ENCODE measurements around a stretch of chr21.

DNA sequence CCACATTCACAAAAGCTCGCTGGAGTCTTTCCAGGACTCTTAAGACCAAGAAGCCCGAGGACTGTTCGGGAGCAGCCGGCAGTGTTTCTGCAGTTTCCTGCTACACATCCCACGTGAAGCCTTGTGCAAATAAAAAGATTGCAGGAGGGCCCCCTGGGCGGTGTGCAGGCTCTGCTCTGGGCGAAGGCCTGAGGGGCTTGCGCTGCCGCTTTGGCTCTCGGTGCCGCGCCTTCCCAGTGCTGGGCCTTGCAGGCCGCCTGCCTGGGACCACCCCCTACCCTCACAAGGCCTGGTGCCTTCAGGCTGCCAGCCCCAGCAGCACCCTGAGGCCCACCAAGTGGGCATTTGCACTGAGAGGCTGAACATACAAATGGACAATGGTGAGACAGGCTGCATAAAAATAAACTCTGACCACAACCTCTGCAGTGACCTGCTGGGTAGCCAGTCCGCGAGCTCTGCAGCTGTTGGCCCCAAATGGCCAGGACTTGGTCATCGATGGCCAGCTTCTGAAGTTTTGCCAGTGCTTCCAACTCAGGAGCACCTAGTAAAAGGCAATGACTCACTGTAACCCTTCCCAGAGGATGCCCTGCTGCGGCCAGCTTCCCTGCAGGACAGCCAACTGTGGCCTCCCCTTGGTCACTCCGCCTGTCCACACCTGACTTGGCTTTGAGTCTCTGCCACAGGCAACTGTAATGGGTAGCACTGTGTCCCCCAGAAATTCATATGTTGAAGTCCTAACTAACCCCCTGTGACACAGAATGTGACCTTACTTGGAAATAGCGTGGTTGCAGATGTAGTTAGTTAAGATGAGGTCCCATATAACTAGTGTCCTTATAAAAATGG lies 185.3 kb downstream of the DYRK1A start:
- PRO-cap, 2 experiments = no peak in any of the 2 experiments

GRCh38 chr21:37563040-37563276 lies 196.4 kb downstream of the DYRK1A start:
- PRO-cap, 2 experiments = no peak in any of the 2 experiments

GRCh38 chr21:37593027-37593348 lies 226.4 kb downstream of the DYRK1A start:
- PRO-cap, 2 experiments = no peak in any of the 2 experiments

DNA sequence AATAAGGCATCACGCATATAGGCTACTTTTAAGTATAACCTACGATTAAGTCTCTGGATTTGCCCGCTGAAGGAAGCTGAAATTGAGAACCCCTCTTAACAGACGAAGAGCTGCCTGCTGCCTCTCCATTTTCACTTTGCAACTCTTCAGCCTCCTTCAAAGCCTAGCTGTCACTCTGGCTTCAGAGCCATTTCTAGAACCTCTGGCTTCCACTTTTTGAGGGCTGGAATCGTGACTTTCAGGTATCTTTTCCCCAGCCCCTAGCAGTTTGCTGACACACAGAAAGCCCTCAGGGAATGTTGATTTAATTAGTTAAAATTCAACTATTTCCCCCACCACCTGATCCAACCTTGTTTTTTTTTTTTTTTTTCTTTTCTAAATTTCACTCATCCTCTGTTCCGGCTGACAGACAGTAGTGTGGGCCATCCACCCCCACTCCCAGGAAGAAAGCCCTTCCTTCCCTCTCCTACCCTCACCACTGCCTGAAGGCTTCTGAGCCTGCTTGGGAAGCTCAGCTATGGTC lies 29.6 kb downstream of the KCNJ6 start:
- PRO-cap, 2 experiments = no peak in any of the 2 experiments

GRCh38 chr21:38219252-38219455 lies 37.6 kb upstream of the KCNJ15 start:
- PRO-cap, 2 experiments = no peak in any of the 2 experiments

DNA sequence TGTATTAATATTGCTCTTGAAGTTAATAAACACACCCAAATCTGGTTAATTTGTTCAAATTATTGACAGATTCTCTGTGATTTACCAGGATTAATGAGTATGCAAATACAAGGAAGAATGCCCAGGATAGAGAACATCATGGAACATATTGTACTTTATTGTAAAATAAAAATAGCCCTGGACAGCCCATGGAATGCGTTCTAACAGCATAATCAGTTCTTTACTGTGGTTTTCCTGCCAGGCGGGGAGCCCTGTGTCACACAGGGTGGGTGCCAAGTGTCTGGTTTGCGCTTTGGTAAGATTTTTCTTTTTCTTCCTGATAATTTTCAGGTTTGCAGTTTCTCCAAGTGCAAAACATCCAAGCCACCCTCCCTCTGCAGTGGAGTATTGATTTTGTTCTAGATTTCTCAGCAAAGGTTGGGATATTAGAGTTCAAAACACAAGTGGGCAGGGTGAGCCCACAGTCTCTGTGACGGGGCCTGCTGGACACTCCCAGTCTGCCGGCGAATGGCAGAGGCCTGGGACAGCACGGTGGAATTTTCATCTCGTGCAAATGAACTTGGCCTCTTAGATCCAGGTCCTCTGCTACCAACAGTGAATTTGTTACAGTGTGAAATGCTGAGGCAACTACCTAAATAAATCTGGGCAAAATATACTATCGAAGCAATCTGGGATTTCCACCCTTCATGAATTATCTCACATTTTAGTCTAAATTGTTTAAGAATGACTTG lies 15.7 kb upstream of the KCNJ15 start:
- PRO-cap, 2 experiments = no peak in any of the 2 experiments

- PRO-cap, 2 experiments = no peak in any of the 2 experiments
Observed at GRCh38 chr21:38474012-38474687, 24.1 kb downstream of the ERG start.

GRCh38 chr21:38488958-38489150 lies 9.4 kb downstream of the ERG start:
- PRO-cap, 2 experiments = no peak in any of the 2 experiments

- PRO-cap, 2 experiments = no peak in any of the 2 experiments
Observed at GRCh38 chr21:38491495-38492497, 6.5 kb downstream of the ERG start.

DNA sequence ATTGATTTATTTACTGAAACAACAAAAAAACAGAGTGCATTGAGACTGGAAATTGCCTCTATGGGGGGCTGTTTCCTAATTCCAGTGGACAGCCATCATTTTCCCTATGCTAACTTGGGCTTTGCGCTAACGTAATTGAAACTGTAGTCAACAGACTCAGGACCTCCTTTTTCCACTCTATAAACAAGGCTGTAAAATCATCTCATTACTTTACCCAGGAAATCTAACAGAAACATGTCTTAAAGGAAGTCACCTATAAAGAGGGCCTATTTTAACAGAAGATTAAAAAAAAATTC lies 2.1 kb downstream of the ERG start:
- PRO-cap, 2 experiments = no peak in any of the 2 experiments

GRCh38 chr21:38499713-38500403 lies 1.6 kb upstream of the ERG start:
- PRO-cap, 2 experiments = no peak in any of the 2 experiments

DNA sequence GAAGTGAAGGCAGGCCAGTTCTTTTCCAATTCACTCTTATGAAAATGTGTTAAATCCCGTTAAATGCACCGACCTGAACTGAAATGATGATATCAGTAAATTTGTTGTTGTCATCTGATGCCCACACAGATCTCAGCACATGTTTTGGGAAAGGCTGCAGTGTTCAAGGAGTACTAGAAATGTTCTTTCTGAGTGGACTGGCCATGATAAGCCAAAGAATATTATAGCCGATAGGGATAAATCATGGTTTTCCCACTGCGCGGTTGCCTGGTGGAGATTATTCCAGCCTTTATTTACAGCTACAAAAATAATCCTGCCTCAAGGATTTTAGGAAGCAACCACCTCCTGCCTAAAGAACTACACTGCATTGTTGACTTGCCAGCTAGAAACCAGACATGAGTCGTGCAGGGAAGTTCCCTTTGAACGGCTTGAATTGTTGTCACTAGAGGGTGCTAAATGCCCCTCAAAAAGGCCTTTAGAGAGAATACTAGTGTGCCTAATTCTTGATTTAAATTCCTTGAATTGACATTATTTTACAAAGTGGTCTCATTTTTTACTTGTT lies 7.2 kb upstream of the ERG start:
- PRO-cap, 2 experiments = no peak in any of the 2 experiments

DNA sequence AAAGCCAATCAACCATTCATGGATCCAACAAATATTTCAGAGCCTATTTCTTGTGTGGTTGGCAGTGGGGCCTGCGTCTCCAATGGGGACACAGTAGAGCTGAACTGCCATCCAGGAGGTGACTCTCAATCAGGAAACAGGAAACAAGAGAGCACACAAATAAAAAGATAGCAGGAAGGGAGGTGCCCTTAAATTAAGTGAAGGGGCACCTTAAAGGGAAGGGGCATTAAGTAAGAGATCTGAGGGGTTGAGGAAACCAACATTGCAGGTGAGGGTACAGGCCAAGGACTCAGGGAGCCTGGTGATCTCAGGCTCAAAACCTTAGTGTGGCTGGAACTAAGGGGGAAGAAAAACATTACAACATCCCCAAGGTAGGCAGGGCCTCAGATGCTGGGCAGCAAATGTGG lies 64.2 kb upstream of the ETS2 start:
- PRO-cap, 2 experiments = no peak in any of the 2 experiments

- PRO-cap, 2 experiments = no peak in any of the 2 experiments
Observed at GRCh38 chr21:38790011-38790376, 15.7 kb upstream of the ETS2 start.

- PRO-cap, 2 experiments = no peak in any of the 2 experiments
Observed at GRCh38 chr21:38794891-38795309, 10.8 kb upstream of the ETS2 start.

GRCh38 chr21:38809093-38809920 lies 3.6 kb downstream of the ETS2 start:
- PRO-cap, 2 experiments = no peak in any of the 2 experiments

DNA sequence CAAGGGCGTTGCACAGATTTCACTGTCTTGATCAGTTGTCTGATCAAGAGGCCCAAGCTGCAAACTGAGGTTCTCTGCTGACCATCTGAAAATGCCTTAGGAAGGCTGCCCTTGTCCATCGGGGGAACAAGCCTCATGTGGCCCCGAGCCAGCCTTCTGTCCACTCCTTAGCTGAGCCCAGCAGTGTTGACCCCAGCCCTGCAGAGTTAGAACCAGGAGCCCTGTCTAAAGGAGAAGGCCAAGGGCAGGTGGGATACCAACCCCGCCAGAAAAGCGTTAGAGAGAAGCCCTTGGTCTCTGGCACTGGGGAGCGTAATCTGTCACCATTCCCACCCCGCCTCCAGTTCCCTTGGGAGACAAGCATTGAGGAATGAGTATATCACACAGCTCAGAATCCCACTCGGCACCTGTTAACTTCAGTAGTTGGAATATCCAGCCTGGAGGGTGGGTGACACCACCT lies 16.2 kb downstream of the ETS2 start:
- PRO-cap, 2 experiments = no peak in any of the 2 experiments

DNA sequence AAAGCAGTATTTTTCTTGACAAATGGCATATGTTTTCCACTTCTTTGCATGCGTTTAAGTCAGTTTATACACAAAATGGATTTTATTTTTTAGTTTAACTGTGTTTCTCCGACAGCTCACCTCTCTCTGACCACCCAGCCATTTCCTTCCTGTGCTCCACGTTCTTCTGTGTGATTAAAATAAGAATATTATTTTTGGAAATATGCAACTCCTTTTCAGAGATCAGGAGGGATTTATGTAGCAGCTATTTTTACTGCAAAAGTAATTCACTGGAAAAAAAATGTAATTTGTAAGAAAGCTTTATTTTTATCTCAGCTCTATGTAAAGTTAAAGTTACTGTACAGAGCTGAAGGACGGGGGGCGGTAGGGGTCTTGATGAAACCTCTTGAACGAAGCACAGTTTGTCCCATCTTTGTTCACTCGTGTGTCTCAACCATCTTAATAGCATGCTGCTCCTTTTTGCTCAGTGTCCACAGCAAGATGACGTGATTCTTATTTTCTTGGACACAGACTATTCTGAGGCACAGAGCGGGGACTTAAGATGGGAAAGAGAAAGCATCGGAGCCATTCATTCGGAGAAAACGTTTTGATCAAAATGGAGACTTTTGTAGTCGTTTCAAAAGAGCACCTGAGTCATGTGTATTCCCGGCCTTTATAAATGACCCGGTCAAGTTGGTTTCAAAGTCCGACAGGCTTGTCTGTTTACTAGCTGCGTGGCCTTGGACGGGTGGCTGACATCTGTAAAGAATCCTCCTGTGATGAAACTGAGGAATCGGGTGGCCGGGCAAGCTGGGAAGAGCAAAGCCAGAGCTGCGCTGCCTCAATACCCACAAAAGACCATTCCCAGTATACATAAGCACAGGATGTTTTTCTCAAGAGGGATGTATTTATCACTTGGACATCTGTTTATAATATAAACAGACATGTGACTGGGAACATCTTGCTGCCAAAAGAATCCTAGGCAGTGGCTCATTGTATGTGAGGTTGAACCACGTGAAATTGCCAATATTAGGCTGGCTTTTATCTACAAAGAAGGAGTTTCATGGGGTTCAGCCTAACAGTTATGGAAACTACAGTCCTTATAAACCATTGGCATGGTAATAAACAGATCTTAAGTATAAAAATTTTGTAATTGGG lies 18.4 kb downstream of the ETS2 start:
- PRO-cap, 2 experiments = no peak in any of the 2 experiments

DNA sequence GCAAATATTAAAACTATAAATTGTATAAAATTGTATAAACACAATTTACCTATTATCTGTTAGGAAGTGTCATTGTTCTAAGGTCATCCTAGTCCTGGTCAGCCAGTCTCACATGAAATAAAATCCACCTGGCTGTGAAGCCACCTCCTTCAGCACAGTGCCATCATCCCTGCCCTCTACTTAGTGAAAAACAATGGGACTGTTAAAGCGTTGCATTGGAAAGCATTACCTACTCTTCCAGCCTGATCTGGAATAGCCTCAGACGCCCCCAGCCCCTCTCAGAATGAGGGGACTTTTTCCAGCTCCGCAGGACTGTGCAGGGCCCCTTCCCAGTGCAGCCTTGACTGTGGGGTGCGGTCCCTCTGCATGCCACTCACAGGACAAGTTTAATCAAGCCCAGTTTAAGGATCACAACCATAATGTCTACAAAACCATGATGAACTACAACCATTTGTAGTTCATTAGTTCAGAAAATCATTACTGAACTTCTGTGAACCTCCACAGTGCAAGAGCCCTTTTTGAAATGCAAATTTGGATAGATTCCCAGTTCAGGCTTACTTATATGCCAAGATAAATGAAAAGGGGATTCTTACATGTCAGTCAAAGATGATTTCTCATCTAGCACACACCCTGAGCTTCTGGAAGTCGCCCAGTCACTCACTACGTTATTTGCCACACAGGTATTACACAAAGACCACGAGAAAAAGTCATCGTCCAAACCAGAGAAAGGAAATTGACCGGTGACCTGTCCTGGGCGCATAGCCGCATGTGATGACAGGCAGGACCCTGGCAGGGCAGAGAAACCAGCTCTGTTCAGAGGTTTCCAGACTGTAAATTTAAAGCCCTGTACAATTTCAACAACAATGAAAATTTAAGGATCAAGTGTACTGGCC lies 41.7 kb downstream of the ETS2 start:
- PRO-cap, 2 experiments = no peak in any of the 2 experiments

GRCh38 chr21:38909065-38909580 lies 103.4 kb downstream of the ETS2 start:
- PRO-cap, 2 experiments = no peak in any of the 2 experiments

All from helper T cell (primary cell).